ENCODE data around the genes PTPN21 and ZC3H14.

DNA sequence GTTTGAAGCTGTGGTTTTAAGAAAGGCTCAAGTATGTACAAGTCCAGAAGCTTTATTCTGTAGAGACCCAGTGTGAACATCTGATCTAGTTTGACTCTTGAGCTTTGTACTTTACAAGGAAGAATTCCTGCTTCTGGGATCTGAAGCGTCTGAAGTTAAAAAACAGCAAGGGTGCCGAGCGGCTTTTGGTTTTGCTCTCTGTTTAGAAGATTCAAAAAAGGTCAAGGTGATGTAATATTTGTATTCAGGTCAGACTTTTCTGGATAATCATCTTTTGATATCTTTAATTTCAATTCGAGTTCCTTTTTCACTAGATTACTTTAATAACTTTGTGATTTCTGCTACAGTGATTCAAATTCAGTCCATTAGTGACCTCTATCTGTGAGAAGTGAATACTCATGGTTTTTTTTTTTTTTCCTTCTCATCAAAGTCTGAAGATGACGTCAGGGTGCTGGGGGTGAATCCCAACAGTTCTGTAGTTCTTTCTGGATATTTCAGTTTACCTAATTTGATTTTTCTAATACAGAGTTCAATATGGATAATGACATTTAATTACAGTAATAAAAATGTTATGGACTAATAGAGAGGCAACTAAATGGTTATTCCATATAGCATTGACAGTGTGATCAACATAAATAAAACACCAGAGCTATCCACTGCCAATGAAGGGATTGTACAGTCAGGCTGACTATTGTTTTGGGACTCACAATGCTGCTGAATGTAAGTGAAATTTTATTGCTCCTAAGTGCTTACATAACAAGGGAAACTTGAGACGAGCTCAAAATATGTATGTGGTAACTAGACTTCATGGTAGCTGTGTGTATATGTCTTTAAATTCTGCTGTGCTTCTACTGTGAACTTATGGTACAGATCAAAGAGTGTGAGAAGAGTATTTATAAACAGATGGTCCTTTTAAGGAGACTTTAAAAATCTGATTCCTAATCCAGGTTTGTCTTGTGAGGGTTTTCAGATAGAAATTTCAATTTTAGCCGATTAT lies 6.6 kb downstream of the FLRT2 start:
- PRO-cap: no peak

DNA sequence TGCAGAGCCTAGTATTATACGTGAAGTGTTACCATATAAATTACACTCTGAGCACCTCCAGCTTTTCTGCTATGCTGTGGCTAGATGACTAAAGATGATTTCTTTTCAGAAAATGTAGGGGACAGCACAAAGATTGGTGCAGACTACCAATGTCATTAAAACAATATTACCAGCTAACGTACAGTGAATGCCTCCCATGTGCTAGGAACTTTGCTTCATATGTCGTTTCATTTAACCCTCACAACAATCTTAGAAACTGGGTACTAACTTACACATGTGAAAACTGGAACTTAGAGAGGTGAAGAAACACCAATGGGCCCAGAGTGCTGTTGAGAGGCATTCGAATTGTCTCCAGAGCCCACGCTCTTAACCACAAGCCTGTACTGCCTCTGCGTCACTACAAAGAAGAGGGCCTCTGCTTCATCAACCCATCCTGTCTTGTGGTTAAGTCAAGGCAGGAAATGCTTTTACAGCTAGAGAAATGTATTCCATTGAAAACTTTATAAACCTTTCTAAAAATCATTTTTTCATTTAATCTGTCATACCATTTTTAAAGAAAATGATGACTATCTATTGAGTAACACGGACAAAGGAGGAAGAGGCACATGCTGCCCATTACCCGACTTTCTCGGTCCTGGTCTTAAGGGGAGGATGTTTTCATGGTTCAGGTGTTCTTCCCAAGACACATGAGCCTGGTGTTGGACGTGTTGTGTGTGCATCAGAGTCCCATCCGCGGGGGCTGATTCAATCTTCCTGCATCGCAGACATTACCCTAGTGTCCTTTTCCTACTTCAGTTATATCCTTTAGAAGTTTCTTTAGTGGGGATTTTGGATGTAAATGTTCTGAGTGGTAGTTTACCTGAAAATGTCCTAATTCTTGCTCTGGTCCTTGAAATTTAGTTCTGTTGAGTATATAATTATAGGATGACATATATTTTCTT lies 1.4 kb downstream of the GPR65 start:
- PRO-cap: no peak

DNA sequence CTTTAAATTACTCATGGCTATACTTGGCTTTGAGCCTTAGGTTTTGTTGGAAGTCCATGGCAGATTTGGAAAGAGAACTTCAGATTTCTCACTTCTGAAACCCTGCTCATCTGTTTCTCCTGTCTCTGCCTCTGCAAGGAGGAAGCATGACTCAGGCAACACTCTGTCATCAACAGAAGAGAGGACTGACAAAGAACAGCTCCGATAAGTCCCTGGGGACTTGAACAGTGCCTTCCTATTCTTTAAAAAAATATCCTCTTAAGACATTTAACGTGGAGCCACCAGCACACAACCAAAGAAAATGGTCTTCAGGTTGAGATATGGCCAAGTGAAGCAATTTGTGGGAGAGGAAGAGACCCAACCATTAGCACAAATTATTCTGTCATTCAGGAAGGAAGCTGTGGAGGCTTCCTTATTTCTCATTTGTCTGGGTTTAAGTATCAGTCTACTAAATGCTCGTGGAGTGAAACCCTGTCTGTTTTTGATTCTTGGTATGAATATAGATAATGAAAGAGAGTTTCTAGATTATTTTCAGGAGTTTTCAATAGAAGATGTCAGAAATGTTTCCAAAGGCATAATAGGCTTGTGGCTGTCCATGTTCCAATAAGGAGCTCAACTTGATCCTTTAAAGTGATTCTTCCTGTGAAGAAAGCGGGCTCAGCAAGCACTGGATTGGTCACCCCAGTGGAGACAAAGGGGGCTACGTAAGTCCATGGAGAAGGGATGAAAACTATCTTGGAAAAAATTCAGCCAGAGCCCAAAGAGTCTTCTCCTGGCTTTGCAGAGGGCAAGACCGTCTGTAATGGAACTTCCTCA lies 125.1 kb downstream of the GPR65 start:
- PRO-cap: no peak

DNA sequence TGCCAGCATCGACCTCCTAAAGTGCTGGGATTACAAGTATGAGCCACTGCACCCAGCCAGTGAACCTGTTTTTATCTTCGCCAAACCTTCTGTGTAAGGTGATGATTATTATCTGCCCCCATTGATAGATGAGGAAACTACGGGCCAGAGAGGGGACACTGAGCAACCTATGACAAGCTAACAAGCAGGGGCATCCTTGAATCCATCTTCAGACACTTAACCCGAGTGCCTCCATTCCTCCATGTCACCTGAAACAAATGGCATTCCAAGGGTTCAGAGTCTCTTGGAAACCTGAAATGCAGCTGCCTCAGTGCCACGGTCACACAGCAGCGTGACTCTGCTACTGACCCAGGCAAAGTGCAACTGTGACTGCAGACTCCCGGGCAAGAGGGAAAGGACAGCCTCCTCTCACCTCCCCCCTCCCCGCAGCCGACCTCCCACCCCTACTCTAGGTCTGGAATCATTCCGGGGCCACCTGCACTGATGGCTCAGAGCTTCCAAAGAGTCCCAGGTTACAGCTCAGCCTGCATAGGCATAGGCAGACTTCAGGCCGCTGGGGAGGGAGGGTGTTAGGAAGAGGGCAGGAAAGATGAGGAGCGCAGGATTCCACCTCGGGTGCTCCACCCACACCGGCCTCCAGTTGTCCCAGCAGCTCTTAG lies 53.3 kb downstream of the KCNK10 start:
- PRO-cap: no peak

DNA sequence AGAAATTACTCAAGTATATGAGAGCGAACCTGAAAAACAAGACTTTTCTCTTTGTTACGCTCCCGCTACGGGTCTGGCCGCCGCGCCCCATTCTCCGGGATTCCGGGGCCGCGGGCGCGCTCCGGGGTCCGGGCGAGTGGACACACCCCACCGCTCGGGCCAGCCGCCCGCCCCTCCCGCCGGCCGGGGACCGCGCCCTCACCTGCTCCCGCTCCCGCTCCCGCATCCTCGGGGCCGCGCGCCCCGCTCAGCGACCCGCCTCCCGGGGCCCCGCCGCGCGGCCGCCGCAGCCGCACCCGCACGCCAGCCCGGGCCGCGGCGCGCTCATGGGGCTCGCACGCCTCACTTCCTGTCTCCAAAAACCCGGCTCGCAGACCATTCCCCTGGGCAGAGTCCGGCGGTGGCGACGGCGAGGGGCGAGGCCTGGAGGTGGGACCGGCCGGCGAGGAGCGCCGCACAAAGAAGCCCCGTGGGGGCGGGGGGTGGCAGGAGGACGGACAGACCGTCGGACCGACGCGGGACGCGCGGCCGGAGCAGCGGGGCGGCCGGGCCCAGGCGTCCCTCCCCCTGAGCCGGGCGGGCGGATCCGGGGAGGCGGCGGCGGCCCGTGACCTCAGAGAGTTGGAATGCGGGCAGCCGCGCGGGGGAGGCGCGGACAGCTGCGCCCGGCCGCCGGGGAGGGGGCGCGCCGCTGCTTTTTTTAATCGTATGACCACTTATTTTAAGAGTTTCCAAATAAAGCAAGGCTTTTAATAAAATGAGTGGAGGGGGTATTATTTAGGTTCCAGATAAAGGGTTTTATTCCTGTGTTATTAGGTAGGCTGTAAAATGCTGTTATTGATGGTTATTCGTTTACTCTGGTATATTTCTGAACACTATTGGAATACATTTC lies at the start of gene PTPN21:
Gene PTPN21, minus strand, starts transcription at position 559 of the 892 bp plus-strand sequence.
- PRO-cap: bidirectional peak, plus-strand start at position 462 of the sequence, minus-strand start at position 249 of the sequence; bidirectional peak, plus-strand start at position 652 of the sequence, minus-strand start at position 564 of the sequence

- PRO-cap: bidirectional peak, plus-strand start at chr14:88563065, minus-strand start at chr14:88562905; bidirectional peak, plus-strand start at chr14:88563569, minus-strand start at chr14:88563439
Observed at GRCh38 chr14:88562754-88563739, at the start of gene ZC3H14. ZC3H14 (plus strand) TSS chr14:88563037.

DNA sequence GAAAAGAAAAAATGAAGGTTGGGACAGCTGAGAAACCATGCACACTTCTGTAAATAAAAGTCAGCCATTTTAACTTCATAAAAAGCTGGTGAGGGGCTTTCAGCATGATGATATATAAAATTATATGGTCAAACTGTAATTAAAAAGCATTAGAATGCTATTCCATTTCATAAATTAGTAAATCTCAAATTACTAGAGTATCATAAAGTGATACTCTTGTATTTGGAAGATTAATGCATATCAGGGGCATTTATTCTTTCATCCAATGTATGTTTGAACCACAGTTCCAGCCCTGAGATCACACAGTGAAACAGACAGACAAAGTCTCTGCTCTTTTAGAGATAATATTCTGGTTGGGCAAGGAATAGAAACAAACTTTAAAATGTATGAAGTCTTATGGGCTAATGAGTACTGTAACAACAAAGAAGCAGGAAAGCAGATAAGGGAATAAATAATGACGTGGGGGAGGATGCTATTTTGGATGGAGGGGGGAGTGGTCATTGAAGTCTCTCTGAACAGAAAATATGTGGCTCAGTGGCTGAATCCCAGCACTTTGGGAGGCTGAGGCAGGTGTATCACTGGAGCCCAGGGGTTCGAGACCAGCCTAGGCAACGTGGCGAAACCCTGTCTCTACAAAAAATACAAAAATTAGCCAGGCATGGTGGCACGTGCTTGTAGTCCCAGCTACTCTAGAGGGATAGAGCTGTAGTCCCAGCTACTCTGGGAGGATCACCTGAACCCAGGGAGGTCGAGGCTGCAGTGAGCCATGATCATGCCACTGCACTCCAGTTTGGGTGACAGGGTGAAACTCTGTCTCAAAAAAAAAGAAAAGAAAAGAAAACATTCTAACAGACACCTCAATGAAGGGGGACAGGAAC lies 21.3 kb downstream of the TTC8 start:
- PRO-cap: no peak

- PRO-cap: no peak
Observed at GRCh38 chr14:88895114-88895539, 70.7 kb downstream of the TTC8 start.

DNA sequence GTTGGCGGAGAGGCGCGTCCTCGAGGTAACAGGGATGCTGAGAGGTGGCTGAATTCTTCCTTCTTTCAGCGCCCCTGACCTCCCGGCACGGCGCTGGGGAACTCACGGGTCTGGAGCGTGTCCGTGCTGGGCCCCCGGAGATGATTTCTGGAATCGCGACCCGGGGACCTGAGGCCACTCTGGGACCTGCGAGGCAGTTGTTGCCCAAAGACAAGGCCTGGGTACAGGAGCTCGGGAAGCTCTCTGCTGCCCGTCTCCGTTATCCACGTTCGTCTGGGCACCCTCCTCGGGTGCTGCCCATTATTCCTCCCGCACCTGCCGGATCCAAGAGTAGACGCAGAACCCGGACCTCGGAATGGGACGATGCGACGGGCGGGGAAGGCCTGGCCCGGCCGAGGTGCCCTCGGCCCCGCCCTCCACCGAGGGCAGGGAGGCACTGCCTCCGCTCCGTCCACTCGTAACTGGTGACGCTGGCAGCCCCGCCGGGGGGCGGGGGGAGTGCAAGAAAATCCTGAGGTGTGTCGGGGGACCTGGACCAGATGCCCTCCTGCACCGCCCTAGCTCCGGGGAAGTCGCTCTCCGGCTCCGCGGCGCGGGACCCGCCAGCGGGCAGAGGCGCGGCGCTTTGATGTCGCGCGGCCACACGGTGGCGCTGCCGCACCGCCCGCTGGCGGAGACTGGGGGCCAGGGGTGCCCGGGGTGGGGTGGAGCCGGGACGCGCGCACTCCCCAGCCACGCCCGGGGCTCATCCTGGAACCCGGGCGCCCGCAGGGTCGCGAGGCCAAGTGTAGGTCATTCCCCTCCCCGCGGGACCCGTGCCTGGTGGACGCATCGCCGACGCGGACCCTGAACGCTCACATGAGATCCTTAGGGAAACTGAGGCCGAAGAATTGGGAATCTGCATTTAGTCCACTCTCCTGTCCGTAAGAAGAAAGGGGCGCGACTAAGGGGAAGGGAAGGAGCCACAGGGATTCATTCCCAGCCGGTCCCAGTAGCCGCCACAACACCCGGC lies 202.7 kb downstream of the TTC8 start:
- PRO-cap: no peak

GRCh38 chr14:89186593-89186911 lies 230.5 kb downstream of the FOXN3 start:
- PRO-cap: no peak

DNA sequence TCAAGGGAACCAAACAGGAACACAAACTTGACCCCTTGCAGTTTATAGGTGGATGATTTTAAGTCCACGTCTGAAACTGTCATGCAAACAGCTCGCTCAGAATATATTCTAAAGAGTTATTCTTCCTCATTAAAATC lies 146.0 kb downstream of the FOXN3 start:
- PRO-cap: no peak

DNA sequence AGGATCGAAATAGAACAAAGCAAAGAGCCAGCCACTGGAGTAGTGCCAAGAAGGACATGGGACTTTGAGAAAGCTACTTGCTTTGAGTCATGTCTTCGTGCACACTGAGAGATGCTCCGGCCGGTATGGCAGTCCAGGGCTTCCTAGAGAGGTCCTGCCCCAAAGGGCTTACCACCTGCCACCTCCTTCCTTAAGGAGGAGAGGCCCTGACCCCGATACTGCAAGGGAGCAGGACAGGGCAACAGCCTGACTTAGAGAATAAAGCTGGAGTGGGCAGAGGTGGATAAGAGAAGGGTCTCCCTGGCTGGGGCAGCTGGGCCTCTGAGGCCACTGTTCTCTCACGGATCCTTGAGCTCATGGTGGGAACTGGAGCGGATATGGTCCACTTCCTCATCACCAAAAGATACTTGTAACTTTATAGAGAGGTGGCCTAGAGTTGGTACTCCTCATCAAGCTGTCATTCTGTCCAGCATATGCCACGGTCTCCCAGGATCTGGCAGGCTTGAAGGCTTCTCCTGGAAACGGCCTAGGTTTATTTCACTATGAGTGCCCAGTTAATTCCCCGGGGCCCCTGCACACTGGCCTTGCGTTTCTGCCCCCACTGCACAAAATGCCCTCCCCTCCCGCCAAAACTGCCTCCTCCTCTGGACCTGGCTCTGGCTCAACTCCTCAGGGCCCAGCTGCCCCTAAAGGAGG lies 57.3 kb downstream of the FOXN3 start:
- PRO-cap: no peak

GRCh38 chr14:89371734-89372448 lies 45.1 kb downstream of the FOXN3 start:
- PRO-cap: no peak

- PRO-cap: no peak
Observed at GRCh38 chr14:89504568-89504976, 87.5 kb upstream of the FOXN3 start.

DNA sequence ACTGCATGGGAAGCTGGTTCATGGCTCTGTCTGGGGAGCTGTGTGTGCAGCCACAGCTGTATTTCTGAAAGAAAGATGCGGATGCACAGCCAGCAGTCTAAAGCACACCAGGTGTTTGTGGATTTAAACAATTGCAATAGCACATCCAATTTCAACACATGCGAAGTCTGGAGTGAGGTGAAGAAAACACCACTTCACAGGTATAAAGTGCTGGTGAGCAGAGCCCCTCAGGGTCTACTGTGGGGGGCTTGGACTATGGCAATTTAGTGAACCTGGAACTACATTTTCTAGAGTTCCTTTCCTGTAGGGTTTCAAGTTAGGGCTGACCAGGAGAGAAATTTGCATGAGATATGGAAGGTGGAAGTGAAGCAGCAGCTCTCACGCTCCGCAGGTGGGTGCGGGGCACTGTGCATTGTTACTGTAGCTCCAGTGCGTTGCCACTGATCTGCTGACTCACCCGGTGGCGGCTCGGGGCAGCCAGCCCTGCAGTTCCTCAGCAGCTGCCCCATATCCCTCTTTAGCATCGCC lies 181.1 kb downstream of the EFCAB11 start:
- PRO-cap: no peak

GRCh38 chr14:89957803-89958257 lies 2.1 kb downstream of the TDP1 start:
- PRO-cap: no peak

GRCh38 chr14:90278657-90278987 lies 22.3 kb downstream of the PSMC1 start:
- PRO-cap: no peak

DNA sequence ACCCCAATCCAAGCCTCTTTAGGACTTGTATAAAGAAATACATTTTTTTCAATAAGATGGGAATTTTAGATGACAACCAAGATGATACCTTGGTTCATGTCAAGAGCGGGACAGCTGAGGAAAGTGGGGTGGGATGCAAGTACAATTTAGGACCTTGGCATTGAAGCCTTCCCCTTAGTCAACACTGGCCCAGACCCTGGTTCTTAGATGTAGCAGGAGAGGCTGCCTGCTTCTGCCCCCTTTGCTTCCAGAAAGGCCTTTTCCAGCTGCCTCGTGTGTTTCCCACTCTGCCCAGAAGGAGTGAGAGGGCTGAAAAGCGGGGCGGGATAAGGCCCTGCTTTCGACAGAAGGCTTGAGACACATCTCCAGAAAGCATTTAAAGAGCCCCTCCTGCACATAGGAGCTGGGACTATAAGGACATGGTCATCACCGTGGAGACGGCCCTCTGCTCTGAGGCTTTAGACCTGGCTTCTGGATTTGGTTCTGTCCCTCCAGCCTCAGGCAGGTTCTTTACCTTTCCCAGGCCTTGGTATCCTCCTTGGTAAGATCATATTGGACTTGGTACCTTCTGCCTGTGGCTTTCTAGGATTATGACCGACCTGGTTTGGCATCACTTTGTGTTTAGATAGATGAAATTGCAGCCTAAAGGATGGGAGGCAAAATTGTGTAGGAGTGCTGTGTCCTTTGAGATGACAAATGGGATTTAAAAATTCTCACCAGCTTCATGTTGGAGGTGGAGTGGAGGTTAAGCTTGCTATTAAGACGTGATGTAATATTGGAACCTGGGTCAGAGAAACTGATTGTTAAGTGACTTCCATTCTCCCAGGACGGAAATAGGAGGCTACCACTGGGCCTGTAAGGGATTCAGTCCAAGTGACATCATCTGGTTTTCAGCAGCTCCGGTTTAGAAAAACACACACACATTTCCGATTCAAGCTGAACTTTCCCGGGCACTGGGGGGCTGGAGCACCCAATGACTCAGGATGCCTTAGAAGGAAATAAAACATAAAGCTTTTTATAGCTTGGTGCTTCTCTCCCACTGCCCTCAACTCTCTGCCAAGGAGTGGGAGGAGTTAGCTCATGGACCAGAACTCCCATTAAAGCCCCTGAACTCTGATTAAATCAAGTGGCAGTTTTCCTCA lies 12.1 kb downstream of the CALM1 start:
- PRO-cap: no peak

DNA sequence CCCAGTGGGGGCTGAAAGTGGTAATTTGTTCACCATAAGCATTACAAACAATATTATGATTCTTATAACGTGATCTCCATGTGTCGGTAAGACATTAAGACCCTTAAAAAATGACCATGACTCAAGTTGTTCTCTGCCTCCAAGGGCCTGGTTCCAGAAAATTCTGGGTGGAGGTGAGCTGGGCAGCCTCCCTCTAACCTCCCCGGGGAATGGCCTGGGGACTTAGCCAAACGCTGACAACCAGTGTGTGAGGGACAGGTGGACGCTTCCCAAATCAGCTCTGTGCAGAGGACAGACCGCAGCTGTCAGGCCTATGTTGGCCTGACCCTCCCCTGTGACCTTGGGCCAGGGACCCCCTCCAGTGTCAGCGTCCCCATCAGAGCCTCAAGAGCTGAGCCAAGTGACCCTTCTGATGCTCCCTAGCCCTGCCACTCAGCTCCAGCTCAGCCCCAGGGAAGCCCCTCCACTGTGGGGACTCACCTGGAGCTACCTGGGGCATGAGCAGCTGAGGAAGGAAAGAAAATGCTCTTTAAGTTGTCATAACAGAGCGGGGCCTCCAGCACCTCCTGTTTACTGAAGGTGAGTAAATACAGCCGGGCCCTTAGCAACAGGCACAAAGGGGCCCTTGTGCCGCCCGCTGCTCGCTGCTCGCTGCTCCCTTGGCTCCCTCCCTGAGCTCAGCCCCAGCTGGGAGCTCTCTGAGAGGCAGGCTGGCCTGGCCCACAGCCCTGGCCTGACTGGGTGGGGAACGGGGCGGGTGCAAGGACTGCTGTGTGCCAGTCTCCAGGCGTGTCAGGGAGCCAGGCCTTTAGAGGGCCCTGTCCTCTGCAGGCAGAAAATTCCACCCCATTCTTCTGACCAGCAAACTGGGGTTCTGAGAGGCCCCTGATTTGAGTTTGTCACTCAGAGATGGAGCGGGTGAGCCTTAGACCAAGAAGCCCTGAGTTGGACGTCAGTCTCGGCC lies 116.6 kb downstream of the CALM1 start:
- PRO-cap: unidirectional peak, minus-strand start at position 700 of the sequence

DNA sequence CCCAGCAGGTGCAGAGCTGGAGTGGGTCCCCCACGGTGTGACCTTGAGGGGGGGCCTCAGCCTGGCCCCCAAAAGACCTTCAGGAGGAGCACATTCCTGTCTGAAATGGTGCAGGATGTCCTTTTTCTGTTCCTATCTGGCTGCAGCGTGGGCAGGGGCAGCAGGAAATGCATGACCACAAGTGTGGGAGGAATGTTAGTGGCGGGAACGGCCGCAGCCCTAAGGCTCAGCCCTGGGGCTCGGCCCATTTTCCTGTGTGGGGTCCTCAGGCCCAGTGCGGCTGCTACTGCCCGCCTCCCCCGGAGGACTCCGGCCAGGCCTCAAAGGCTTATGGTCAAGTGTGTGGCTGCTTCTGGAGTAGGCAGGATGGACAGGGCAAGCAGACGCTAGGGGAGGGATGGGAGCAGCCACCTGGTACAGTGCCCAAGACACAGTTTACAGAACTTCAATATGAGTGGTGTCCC lies 137.3 kb downstream of the CALM1 start:
- PRO-cap: no peak

Measured in ureter (tissue), 1 donor.